Vein endothelial cell (primary cell): Measurements from ENCODE around the genes ETV3L, OR10T2, OR10X1 and FCER1A.

GRCh38 chr1:156796385-156797557 lies 19.9 kb downstream of the SH2D2A start:
- CAGE, long polyA plus RNA, result no peak

DNA sequence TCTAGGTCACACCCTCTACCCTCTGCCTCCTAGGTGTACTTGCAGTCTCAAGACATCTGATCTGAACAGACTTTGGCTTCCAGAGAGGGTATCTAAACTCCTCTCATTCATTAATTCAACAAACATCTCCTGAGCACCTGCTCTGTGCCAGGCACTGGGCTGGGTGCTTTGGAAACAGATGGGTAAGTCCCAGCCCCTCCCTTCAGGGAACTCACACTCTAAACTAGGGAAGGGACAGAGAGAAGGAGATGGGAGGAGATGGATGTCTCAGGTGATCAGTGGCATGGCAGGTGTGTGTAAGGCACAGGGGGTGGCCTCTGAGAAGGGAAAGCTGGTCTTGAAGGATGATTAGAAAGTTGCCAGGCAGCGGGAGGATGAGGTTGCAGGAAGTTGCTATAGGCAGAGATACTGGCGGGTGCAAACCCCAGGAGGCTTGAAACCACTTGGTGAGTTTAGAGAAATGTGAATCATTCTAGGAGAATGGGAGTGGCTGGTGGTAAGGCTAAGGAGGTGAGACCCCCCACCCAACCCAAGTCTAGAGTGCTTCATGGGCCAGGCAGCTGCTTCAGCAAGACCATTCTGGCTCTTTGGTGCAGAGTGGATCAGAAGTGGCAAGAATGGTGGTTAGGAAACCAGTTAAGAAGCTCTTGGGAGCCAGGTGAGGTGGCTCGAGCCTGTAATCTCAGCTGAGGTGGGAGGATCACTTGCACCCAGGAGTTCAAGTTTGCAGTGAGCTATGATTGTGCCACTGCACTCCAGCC lies 9.1 kb downstream of the SH2D2A start:
- CAGE, long polyA plus RNA, result no peak

DNA sequence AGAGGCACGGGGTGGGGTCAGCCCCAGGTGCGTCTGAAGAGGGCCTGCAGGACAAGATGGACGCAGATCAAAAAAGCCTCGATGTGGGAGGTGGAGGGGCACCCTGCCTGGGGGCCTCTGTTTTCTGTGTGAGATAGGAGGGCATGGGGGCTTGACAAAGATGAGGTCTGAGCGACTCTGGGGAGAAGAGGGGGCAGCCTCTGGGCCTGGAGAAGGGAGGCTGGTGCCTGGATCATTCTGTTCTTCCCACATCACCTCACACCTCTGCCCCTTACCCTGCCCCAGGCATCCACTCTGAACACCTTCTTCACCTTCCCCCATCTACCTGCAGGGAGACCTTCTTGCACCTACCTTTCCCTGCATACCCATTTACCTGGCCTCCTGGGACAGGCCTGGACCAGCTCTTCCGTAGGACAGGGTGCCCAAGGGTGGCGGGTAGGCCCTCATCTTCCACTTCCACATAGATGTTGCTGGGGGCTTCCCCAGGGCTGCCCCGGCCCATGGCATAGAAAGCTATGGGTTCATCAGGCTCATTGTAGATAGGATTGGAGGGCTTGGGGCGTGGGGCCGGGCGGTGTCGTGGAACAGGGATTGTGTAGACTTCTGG lies 7.7 kb downstream of the SH2D2A start:
- CAGE, long polyA plus RNA, result no peak

DNA sequence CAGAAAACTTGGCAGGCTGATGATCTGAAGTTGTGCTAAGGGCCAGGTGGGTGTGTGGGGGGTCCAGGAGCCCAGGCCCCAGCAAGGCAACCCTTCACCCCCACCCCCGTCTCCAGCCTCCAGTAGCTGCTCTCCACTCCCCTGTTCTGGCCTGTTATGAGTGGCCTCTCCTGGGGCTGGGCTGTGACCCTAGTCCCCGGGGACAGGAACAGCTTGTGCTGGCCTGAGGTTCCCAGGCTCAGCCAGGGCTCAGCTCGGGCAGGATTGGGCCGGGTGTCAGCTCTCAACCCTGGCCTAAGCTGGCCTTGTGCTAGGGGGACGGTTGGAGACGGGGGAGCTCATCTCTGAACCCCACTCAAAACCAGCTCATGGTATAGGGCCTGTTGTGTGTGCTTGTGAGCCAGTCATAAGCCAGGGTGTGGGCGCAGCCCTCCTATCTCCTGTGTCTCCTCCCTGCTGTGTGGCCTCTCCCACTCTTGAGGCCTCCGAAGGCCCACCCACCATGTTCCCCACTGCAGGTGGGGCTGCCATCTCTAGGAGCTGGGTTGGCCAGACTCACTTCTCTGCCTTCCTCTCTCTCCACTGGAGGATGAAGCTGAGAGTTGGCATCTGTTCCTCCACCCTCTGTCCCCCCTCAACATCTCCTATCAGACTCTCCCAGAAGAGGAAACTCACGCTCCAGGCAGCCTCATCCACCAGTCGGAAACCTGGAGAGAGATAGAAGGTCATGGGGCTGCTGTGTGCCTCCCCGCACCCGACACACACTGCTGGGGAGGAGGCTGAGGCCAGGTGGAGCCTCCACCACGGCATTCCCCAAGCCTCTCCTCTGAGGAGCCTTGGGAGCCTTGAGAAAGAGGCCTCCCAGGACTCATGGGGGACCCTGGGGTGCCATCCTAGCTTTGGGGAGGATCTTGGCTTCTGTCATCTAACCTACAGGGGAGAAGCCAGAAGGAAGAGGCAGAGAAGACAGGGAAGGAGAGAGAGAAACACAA lies 1.4 kb downstream of the PEAR1 start:
- CAGE, long polyA plus RNA, result no peak

- CAGE, long polyA plus RNA, result no peak
Observed at GRCh38 chr1:156898036-156898756, 4.7 kb downstream of the PEAR1 start.

- CAGE, long polyA plus RNA, result no peak
Observed at GRCh38 chr1:157046229-157046700, 723 bp upstream of the ARHGEF11 start.

DNA sequence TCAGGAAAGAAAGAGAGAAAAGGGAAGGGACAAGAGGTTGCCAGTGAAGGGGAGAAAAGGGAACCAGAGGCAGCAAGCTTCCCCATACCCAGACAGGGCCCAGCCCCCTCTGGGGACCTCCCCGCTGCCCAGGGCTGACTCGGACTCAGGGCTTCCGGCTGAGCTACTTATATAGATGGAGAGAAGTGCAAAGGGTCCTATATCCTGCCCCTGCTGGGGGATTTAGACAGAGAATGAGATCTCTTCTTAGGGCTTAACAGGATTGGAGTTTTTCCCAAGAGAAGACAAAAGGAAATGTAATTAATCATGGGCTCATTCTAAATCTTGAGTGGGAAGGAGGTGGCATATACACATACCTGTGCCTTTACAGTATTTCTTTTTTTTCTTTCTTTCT lies at the start of gene ETV3L:
Gene ETV3L, minus strand, starts transcription at position 145 of the 394 bp plus-strand sequence.
- CAGE, long polyA plus RNA, result no peak

GRCh38 chr1:157155542-157156520 lies 17.6 kb upstream of the ETV3 start:
- CAGE, long polyA plus RNA, result no peak

DNA sequence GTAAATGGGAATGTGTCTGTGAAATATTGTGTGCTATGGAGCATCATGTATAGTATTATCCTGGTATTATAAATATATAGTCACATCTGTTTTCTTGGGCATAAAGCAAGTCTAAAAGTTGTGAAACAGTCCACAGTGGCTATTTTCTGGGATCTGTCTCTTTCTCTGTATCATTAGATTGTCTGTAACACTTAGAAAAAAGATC lies 110.9 kb upstream of the ETV3 start:
- CAGE, long polyA plus RNA, result no peak

DNA sequence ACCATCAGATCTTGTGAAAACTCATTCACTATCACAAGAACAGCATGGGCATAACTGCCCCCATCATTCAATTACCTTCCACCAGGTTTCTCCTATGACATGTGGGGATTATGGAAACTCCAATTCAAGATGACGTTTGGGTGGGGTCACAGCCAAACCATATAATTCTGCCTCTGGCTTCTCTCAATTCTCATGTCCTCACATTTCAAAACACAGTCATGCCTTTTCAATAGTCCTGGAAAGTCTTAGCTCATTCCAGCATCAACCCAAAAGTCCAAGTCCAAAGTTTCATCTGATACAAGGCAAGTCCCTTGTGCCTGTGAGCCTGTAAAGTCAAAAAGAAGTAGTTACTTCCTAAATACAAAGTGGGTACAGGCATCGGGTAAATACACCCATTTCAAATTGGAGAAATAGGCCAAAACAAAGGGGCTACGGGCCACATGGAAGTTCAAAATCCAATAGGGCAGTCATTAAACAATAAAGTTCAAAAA lies 113.0 kb downstream of the FCRL5 start:
- CAGE, long polyA plus RNA, result no peak

GRCh38 chr1:157523989-157524602 lies 28.2 kb downstream of the FCRL5 start:
- CAGE, long polyA plus RNA, result no peak

- CAGE, long polyA plus RNA, result no peak
Observed at GRCh38 chr1:157844016-157844632, 2.5 kb upstream of the CD5L start.

- CAGE, long polyA plus RNA, result no peak
Observed at GRCh38 chr1:158001035-158001699, 7.7 kb downstream of the KIRREL1 start.

GRCh38 chr1:158399216-158399785 lies at the start of gene OR10T2:
Gene OR10T2, minus strand, starts transcription at chr1:158399466.
- CAGE, long polyA plus RNA, result no peak

DNA sequence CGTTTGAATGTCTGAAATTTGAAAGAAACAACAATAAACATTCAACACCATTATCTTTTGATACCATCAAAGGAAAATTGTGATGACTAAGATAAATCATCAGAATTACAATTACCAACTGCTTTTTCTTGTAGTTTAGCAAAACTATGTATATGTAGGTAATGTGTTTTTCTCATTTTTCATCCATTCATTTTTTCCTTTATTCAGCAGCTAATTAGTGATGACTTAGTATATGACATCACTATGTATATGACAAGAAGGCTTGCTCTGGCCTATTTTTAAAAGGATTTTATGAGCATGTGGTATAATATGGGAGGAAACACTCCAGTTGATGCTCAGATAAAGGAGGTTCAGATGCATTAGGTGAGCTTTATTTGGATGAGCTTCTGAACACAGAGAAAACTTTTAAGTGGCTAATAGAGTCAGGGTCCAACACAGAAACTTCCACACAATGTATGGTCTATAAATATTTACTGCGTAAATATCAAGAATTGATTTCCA lies at the start of gene OR10X1:
Gene OR10X1, minus strand, starts transcription at position 51 of the 501 bp plus-strand sequence.
- CAGE, long polyA plus RNA, result no peak

GRCh38 chr1:158730915-158731403 lies 10.4 kb upstream of the OR6K3 start:
- CAGE, long polyA plus RNA, result no peak

GRCh38 chr1:158952424-158952934 lies 21.1 kb downstream of the PYHIN1 start:
- CAGE, long polyA plus RNA, result no peak

- CAGE, long polyA plus RNA, result no peak
Observed at GRCh38 chr1:159053189-159054116, 23.1 kb downstream of the AIM2 start.

GRCh38 chr1:159141861-159142362 lies 29.5 kb upstream of the CADM3 start:
- CAGE, long polyA plus RNA, result no peak

GRCh38 chr1:159302084-159302466 lies at the start of gene FCER1A:
Gene FCER1A, plus strand, starts transcription at chr1:159302336.
- CAGE, long polyA plus RNA, result no peak